ENCODE measurements around a stretch of chr15.

GRCh38 chr15:75723089-75723484, 754 bp upstream of the ODF3L1 start:
- PRO-cap: no peak

GRCh38 chr15:75901831-75902542, 1.7 kb upstream of the FBXO22 start:
- PRO-cap: no peak

DNA sequence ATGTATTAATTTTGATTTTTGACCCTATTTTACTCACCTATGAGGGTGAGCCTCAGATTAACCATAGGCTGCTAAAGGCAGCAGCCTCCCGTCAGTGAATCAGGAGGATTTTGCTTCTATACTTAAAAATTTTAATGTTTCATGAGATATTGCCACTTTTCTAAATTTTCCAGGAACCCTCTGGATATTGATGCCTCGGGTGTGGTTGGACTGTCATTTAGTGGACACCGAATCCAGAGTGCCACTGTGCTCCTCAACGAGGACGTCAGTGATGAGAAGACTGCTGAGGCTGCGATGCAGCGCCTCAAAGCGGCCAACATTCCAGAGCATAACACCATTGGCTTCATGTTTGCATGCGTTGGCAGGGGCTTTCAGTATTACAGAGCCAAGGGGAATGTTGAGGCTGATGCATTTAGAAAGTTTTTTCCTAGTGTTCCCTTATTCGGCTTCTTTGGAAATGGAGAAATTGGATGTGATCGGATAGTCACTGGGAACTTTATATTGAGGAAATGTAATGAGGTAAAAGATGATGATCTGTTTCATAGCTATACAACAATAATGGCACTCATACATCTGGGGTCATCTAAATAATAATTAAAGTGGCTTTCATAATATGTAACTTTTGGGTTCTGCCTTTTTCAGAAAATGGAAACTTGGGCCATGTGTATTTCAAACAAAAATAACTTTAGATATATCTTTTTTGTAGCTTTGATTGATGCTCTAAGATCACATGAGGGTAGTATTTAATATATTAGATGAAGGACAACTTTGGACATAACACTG, 29.0 kb downstream of the FBXO22 start:
- PRO-cap: no peak

DNA sequence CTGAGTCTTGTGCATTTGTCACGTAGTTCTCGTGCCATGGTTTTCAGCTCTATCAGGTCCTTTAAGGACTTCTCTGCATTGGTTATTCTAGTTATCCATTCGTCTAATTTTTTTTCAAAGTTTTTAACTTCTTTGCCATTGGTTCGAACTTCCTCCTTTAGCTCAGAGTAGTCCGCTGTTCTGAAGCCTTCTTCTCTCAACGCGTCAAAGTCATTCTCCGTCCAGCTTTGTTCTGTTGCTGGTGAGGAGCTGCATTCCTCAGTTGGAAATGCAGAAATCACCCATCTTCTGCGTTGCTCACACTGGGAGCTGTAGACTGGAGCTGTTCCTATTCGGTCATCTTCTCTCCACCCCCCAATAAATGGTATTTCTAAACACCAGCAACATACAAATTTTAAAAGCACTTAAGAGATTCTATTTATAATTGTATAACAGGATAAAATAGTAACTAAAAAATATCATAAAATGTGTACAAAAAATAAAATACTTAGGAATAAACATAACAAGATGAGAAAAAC, 180.4 kb downstream of the SCAPER start:
- PRO-cap: no peak

GRCh38 chr15:76766820-76767291, 138.3 kb downstream of the SCAPER start:
- PRO-cap: no peak

DNA sequence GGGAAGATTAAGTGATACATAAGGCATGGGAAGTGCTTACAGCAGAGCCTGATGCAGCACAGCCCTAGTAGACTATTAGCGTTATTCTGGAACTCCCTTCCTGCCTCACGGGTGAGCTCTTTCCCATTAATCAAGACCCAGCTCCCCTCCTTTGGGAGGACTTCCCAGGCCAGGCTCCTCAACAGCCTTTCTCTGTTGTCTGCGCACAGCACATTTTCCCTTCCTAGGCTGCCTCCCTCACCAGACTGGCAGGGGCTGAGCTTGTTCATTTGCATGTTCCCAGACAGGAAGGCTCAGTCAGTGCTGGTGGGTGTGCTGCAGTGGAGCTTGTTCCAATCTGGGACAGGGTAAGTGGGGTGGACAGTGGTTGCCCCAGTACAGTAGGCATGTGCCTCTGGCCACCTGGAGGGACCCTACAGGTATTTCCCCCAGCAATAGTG, 5.9 kb upstream of the PSTPIP1 start:
- PRO-cap: no peak

DNA sequence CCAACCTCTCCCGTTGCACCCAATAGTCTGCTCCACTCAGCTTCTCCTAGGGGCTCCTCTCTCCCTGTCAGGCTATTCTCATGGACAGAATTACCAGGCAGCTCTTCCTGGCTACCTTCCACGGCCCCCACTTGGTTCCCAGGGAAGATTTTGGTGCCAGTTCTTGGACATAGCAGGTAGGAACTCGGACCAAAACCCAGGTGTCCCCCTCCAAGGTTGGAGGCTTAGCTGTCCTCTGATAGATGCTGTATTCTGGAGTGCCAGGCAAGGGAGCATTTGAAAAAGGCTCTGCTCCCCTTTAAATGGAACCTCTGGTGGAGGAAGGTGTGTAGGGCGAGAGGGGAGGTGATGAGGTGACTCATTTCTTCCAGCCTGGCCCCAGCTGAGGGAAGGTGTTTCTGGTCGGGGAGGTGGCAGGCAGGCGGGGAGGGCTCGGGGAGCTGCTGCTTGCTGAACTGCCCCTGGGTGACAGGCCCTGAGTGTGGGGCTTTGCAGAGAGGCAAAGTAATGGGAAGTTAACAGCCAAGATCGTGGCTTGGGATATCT, 18.7 kb downstream of the PSTPIP1 start:
- PRO-cap: no peak

DNA sequence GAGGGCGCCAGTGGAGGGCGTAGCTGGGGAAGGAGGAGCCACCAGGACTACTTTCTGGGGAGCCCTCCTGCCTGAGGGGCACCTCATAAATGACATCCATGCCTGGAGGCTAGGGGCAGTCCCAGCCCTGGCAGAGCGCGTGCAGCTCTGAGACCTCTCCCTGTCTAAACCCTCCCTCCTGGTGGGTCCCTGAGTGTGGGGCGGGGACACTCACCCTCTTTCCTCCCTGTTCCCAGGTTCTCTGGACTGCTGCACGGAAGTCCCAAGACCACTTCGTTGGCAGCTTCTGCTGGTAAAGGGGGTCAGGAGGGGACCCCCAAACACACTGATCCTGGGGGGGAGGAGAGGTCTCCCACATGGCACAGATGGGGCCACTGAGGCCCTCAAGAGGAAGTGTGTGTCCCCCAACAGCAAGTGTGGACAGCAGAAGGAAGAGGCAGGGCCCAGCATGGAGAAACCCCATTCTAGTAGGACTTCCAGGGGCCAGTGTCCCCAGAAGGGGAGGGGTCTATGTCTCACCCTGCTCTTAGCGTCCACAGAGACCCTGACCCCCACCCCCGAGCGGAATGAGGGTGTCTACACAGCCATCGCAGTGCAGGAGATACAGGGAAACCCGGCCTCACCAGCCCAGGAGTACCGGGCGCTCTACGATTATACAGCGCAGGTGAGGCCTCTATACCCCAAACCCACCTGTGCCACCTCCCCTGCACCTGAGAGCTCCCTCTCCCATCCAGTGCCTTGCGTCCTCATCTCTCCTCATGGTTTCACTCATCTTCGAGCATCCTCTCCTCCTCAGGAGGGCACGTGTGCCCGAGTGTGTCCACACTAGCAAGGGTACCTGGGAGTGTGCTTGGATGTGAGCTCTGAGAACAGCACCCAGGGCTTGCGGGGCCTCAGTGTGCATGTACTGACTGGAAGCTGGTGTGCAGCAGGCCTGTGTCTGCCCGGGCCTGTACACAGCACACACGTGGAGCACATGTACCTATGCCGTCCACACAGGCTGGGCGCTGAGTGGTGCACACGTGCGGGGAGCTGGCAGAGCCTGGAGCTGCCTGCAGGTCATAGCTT, 35.3 kb downstream of the TSPAN3 start:
- PRO-cap: no peak

- PRO-cap: no peak
Observed at GRCh38 chr15:77046177-77047055, 24.5 kb downstream of the TSPAN3 start.

- PRO-cap: no peak
Observed at GRCh38 chr15:77388368-77389471, 31.2 kb downstream of the PEAK1 start.

DNA sequence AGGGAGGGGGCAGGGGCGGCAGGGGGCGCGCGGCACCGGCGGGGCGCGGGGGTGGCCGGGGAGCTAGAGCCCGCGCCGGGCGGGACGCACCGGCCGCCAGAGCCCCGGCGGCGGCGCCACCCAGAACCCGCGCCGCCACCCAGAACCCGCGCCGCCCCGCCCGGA, 283 bp downstream of the PEAK1 start:
- PRO-cap: no peak

- PRO-cap: no peak
Observed at GRCh38 chr15:77620067-77620768, 12.5 kb downstream of the LINGO1 start.

DNA sequence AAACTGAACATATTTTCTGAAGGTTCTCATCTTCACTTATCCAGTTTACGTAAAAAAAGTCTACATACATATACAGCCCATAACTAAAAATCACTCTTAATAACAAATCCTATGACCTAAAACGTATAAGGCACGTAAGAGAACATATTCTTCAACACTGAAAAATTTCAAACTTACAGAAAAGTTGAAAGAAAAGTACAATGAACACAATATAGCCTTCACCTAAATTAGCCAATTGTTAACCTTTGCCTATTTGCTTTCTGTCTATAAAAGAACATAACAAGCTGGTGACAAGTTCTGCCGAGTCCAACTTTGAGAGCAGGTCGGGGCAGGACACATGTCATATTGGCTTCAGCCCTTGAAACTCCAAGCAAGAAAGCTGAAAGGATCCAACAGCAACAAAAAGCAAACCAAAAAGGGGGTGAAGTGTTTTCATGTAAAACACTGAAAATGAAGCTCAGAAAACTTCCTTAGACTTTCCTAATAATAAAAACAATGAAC, 59.1 kb downstream of the TBC1D2B start:
- PRO-cap: unidirectional peak, plus-strand start at position 309 of the sequence

- PRO-cap: no peak
Observed at GRCh38 chr15:78037973-78038293, 39.6 kb downstream of the TBC1D2B start.

DNA sequence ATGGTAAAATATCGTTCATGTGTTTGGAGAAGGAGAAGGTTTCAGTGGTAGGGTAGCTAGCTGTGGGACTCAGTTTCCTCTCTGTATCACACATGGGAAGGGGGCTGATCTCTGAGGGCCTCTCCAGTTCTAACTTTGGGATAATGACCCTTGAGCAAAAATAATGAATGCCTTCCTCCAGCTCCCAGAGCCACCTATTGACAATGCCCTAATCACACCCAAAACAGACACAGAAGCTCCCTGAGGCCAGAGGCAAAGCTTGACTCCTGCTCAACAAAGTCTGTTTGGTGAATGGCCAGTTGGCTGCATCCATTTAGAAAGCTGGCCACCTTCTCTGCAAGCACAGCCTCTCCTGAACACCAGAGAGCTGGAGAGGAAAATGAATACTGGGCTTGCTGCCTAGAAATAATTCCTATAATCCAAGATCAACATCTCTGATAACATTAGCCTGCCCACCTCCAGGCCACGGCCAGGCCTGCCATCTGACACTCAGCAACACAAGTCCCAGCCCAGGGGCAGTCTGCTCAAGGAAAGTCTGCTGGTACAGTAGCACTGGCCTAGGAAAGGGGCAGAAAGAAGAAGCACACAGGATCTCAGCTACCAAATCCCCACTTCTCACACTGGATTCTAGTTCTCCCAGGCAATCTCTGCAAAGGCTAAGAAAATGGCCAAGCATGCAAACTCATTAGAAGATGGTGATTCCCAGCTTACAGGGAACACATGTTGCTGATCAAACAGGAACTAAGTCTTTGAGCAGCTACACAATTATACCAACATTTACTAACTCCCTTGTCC, 10.2 kb downstream of the TBC1D2B start:
- PRO-cap: no peak

DNA sequence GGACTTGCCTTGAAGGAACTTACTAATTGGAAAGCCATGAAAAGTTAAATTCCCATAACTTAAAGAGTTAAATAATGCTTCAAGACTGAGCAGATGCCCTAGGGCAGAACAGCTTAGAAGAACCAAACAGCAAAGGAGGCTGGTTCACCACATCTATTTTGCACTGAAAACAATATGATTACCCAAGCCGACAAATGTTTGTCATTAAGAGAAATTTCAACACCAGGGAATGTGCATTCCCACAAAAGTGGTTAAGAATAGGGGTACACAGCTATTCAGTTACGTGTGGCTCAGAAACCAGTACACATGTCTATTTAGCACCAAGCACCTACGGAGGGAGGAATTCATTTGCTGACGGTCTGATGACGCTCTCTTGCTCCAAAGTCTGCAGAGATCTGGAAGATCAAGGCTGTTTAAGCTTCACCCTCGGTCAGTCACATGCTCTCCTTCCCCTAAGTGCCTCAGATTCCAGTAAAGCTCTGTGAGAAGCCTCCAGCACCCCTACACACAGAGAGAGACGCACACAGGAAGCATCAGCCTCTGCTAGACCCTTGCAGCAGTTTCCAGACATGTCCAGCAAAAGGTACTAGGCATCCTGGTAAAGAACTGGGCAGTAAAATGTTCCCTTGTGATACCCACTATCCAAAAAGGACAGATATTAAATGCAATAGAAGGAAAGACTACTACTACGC, 5.0 kb downstream of the TBC1D2B start:
- PRO-cap: no peak

DNA sequence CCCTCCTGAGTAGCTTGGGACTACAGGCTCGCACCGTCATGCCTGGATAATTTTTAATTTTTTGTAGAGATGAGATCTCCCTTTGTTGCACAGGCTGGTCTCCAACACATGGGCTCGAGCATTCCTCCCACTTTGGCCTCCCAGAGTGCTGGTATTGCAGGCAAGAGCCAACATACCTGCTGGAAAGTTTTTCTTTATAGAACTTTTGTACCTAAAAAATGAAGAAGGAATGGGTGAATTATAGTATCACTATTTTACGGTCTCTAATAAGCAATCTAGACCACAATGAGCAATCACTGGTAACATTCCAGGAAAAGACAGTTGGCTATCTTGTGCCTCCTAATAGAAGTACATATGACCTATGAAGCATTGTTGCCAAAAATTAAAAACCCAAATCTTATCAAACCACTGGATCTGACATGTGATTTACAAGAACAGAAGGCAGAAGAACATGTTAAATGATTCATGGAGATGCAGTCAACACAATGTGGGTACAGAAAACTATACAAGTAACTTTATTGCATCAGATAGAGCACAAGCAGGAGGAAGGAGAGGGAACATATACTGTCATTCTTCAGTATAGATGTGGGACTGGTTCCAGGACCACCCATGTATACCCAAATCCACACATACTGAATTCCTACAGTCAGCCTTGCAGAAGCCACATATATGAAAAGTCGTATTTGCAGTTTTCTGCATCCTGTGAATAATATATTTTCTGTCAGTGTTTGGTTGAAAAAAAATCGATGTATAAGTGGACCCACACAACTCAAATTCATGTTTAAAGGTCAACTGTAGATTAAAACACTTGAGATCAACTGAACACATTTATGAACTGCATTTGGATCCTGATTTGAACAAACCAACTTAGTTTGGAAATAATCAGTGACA, 14.5 kb upstream of the HYKK start:
- PRO-cap: no peak

GRCh38 chr15:78507794-78508169, 405 bp downstream of the HYKK start:
- PRO-cap: no peak

DNA sequence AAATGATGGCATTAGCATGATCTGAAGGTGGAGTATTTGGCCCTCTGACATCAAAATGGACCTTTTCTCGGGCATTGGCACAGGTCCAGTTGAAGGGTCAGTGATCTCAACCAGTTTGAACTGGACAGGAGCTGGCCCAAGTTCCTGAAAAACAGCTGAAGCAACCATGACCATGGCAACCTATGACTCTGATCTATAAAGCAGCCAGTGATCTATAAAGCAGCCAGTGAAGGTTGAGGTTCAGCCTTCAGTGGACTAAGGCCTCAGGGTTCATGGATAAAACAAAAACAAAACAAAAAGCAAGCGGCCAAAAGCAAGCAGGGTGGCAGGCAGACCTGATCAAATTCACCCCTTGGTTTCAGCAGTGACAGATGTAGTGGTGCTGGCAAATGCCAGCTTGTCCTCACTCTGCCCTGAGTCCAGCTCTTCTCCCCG, 10.0 kb upstream of the CHRNB4 start:
- PRO-cap: no peak

GRCh38 chr15:78807926-78808180, 3.4 kb downstream of the ADAMTS7 start:
- PRO-cap: no peak